ENCODE measurements around the gene TPRG1L.

DNA sequence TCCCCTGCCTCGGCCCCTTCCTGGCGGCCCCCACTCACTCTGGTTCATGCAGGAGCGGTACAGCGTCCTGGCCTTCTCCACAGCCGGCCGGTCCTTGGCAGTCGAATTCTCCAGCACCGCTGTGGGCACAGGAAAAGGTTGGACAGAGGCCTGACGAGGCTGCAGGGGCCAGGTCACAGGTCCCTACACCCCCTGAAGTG lies 22.6 kb downstream of the PRXL2B start:
- RAMPAGE, long total RNA: no peak
- RRBS: no CpG with 5 or more reads among the region's 9 CpGs

DNA sequence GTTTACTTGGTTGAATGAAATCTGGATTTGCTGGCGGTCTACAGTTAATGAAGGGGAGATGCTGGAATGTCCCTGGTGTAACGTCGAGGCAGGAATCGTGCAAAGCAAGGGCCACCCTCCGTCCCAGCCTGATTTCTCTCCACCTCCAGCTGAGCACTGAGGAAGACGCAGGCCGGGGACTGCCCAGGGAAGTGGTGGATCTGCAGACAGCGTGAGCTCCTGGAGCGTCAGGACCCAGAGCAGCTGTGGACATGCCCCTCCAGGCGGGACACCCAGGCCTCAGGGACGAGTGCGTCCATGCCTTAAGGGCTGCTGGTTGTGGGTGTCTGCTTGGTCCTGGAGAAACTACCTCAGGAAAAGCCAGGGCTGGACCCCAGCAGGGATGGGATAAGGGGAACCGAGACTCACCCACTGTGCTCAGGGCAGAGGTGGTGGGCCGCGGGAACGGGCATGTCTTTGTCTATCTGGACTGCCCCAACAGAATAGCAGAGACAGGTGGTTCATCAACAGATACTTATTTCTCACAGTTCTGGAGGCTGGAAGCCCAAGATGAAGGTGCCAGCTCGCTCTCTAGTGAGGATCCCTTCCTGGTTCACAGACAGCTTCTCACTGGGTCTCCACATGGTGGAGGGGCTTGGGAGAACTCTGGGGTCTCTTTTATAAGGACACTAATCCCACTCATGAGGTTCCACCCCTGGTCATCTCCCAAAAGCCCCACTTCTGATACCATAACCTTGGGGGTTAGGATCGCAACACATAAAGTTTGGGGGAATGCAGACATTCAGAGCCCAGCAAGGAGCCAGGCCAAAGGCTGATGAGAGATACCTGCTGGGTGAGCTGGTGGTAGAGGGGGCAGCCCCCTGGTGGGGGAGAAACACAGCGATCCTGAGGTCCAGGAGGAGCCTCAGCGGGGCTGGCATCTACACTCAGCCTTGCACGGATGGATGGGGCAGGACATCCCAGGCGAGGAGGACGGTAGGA lies 5.9 kb upstream of the MMEL1 start:
- RAMPAGE, long total RNA: no peak
- RRBS: no CpG with 5 or more reads among the region's 23 CpGs

- RAMPAGE, long total RNA: no peak
- RRBS: 3% methylated on average over 14 of the region's 18 CpGs
Observed at GRCh38 chr1:2984957-2985718, 36.1 kb upstream of the ACTRT2 start.

DNA sequence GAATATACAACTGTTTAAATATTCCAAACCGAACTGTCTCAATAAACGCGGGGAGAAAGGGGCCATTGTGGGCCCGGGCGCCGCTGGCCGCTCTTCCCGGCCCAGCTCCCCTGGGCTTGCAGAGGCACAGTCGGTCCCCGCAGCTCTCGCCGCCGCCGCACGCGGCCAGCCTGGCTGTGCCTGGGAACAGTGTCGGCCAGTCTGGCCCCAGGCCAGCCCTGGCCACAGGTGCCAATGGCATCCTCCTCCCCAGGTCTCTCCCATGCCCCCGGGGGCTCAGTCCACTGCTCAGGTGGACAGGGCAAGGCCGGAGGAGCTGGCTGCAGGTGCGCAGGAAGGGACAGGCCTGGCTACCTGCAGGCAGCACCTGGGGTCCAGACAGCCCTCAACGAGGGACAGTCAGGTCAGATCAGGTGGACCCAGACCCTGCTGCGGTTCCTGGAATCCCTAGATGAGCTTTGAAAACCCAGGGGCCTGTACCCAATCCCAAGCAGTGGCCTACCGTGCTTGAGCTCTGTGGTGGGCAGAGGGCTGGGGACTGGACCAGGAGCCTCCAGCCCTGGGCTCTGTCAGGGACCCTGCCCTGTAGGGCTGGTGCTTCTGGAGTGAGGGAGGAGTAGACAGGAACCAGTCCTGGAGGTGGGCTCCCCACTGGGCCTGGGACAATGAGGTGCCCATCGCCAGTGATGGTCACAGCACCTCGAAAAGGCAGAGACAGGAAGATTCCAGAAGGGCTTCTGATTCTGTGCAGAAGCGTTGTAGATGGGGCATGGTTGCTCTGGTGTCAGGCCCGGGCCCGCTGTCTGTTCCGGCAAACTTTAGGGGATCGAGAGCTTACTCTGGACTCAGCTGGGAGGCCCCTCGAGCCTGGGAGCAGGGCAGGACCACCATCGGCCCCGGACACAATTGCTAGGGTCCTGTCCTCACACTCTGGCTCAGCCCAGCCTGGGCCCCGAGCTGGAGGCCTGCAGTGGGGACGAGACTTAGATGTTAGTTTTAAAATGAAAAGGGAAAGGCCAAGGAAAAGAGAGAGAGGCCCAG lies 57.4 kb downstream of the PRDM16 start:
- RAMPAGE, long total RNA: no peak
- RRBS: 28% methylated on average over 4 of the region's 35 CpGs

GRCh38 chr1:3185963-3186964 lies 117.3 kb downstream of the PRDM16 start:
- RAMPAGE, long total RNA: no peak
- RRBS: 34% methylated on average over 12 of the region's 61 CpGs

GRCh38 chr1:3221713-3222861 lies 153.1 kb downstream of the PRDM16 start:
- RAMPAGE, long total RNA: no peak
- RRBS: no CpG with 5 or more reads among the region's 25 CpGs

DNA sequence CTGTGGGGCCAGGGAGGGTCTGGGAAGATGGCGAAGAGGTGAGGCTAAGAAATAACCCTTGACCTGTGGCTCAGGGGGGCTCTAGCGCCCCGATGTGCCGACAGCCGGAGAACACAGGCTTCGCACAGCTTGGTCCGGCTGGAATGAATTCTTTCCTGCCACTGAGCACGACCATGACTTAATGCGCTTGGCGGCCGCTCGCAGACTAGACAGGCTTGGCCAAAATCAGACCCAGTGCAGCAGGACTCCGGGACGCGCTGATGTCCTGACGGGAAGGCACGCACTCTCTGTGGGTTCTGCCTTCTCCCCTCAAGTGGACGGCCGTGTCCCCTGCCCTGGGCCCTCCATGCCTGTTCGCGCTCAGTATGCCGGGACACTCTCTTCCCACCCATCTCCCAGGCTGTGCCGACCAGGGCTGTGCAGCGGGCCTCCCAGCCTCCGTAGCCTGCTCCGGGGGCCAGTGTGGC lies 88.4 kb upstream of the ARHGEF16 start:
- RAMPAGE, long total RNA: no peak
- RRBS: 7% methylated on average over 4 of the region's 26 CpGs

- RAMPAGE, long total RNA: no peak
- RRBS: 48% methylated on average over 10 of the region's 22 CpGs
Observed at GRCh38 chr1:3397342-3397987, 57.0 kb upstream of the ARHGEF16 start.

DNA sequence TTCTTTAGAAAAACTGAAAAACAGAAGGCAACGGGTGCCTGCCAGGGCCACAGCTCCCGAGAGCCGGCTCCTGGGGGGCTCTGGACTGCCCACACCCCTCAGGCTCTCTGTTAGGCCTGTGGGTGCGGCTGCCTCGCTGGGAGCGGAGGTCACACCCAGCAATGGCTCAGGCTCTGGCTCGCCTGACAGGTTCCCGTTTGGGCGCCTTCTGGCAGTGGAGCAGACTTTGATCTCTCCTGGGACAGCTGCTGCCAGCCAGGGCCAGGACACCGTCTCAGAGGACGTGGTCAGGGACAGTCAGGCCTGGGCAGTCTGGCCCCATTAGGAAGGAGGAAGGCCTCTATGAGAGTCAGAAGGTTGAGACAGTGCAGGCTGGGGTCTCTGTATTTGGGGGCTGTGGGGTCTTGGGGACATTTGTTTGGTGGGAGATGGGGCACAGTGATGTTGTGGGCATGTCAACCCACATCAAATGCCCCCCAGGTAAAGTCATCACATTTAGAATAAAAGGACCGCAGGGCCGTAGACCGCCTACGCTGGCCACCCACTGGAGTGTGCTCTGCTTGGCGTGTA lies 5.7 kb downstream of the ARHGEF16 start:
- RAMPAGE, long total RNA: no peak
- RRBS: no CpG with 5 or more reads among the region's 16 CpGs

DNA sequence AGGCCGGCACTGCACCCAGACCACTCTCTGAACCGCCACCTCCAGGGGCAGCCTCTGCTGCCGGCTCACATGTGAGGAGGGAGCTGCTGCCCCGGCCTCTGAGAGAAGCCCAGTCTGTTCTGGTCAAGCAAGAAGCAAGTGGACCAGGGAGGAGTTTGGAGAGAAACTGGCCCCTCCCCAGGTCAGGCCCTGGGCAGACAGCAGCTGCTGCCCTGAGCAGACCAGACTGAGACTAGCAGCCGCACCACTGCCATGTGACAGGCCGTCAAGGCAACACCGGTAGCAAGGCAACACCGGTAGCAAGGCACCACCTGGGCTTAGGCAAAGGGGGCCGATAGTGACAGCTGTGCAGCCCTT lies 50.3 kb downstream of the ARHGEF16 start:
- RAMPAGE, long total RNA: no peak
- RRBS: 72% methylated on average over 3 of the region's 9 CpGs

GRCh38 chr1:3561438-3561903 lies 49.8 kb downstream of the MEGF6 start:
- RAMPAGE, long total RNA: no peak
- RRBS: no CpG with 5 or more reads among the region's 16 CpGs

DNA sequence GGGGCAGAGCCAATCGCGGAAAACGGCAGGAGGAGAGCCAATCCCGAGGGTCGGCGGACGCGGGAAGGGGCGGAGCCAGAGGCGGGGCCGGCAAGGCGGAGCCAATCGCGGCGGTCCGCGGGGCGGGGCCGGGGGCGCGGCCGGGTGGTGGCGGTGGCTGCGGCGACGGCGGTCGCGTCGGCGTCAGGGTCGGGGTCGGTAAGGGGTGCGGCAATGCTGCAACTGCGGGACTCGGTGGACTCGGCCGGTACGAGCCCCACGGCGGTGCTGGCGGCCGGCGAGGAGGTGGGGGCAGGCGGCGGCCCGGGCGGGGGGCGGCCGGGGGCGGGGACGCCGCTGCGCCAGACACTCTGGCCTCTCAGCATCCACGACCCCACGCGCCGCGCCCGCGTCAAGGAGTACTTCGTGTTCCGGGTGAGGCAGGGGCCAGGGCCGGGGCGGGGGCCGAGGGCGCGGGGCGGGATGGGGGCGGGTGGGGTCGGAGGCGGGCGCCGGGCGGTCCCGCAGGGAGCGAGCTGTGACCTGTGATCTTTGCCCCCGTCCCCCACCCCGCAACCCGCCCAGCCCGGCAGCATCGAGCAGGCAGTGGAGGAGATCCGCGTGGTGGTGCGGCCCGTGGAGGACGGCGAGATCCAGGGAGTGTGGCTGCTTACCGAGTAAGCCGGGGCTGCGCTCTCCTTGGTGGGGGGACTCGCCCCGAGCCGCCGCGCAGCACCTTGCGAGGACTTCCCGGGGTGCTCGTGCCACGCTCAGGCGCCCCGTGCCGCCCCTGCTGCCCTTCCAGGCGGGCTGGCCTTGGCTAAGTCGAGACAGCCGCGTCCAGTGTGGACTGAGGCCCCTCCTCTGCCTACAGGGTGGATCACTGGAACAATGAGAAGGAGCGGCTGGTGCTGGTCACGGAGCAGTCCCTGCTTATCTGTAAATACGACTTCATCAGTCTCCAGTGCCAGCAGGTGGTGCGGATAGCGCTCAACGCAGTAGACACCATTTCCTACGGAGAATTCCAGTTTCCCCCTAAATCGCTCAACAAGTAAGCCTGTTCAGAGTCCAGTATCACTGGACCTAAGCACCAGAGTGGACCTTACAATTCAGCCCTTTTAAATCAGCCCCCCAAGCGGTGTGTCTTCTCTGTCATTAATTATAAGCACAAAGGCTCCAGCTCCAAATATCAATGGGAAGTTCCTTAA lies at the start of gene TPRG1L:
TPRG1L (plus strand) TSS at position 156 of the 1,187 bp plus-strand sequence.
- RAMPAGE, long total RNA: no peak
- RRBS: 1% methylated on average over 51 of the region's 116 CpGs

- RAMPAGE, long total RNA: no peak
- RRBS: 37% methylated on average over 3 of the region's 28 CpGs
Observed at GRCh38 chr1:3668633-3669270, 16.4 kb downstream of the TP73 start.

DNA sequence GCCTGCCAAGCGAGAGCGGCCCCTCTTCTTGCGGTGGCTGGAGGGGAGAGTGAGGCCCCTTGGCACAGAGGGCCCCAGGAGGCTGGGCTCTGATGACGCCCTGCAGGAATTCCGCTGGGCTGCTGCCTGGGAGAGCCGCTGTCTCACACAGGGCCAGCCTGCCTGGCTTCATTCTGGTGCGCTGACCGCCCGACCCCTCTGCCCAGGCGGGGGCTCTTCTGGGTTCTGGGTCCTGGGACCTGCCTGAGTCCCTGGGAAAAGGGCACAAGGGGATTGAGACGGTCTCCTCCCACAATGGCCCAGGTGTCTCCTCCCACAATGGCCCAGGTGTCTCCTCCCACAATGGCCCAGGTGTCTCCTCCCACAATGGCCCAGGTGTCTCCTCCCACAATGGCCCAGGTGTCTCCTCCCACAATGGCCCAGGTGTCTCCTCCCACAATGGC lies 22.4 kb downstream of the TP73 start:
- RAMPAGE, long total RNA: no peak
- RRBS: no CpG with 5 or more reads among the region's 11 CpGs

- RAMPAGE, long total RNA: no peak
- RRBS: no CpG with 5 or more reads among the region's 24 CpGs
Observed at GRCh38 chr1:3678935-3679582, 26.7 kb downstream of the TP73 start.

DNA sequence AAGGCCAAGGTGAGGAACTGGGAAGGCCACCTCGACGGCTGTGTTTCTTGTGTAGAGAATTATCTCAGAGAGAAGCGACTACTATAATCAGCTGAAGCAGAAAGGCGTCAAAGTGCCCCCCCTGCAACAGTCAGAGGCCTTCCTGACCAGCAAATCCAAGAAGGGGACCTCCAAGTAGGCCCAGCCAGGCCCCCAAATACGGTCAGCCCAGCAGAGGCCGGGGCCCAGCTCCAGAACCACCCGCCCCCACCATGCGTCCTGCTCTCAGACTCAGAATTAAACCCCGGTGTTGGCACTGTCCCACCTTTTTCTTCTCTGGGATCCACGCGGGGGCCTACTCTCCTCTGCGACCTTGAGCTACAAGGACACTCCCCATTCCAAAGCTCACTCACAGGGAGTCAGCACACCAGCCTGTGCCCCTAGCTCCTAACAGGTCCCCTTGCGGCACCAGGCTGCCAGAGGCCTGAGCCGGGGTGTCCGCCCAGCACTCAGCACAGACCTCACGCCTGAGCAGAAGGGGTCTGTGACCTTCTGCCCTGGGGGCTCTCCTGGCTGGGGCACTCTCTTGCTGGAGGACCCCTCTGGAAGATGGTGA lies 1.1 kb upstream of the SMIM1 start:
- RAMPAGE, long total RNA: no peak
- RRBS: 45% methylated on average over 4 of the region's 16 CpGs

DNA sequence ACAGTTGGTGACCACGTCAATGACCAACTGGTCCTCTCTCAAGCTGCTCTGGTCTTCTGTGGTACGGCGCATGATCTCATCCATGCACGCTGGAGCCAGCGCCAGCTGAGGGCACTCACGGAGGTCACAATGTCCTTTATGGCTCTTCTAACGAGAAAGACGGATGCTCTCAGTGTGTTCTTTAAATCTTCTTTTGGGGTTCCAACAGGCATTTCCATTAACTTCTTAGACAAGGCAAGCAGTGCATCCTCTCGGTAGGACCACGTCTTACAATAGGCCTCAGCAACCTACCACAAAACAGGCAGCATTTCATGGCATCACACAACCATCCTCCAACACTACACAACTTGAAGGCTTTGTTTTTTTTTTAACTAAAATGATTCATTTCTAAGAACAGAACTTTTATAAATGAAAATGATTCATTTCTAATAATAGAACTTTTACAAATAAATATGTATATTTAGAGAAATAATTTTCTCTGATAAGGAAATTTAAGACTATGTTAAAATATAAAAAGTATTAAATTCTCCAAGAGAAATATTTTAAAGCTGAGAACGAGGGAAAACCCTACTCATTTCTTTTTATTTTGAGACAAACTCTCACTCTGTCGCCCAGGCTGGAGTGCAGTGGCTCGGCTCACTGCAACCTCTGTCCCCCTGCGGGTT lies 22.1 kb downstream of the CEP104 start:
- RAMPAGE, long total RNA: no peak
- RRBS: no CpG with 5 or more reads among the region's 14 CpGs

- RAMPAGE, long total RNA: no peak
- RRBS: no CpG with 5 or more reads among the region's 14 CpGs
Observed at GRCh38 chr1:3890443-3890854, 9.6 kb downstream of the C1orf174 start.

GRCh38 chr1:4352575-4352922 lies 301.9 kb upstream of the AJAP1 start:
- RAMPAGE, long total RNA: no peak
- RRBS: no CpG with 5 or more reads among the region's 5 CpGs

DNA sequence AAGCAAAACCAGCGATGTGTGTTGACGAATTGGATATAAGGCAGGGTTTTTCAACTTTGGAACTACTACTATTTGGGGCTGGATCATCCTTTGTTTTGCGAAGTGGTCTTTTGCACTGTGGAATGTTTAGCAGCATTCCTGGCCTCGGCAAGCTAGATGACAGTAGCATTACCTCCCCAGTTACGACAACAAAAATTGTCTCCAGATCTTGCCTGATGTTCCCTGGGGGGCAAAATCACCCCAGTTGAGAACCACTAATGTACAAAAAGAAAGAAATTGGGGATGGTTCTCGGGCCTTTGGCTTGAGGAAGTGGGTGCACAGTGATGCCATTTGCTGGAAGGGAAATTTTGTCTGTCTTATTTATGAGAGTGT lies 284.4 kb upstream of the AJAP1 start:
- RAMPAGE, long total RNA: no peak
- RRBS: no CpG with 5 or more reads among the region's 6 CpGs

Data from epithelial cell of alveolus of lung (primary cell).